ENCODE measurements around the genes MID1 and MSL3.

- PRO-cap = no peak
Measured at GRCh38 chrX:7109890-7110279, 37.6 kb upstream of the STS start.

GRCh38 chrX:8977261-8977680, 56.7 kb downstream of the FAM9B start:
- PRO-cap = no peak

DNA sequence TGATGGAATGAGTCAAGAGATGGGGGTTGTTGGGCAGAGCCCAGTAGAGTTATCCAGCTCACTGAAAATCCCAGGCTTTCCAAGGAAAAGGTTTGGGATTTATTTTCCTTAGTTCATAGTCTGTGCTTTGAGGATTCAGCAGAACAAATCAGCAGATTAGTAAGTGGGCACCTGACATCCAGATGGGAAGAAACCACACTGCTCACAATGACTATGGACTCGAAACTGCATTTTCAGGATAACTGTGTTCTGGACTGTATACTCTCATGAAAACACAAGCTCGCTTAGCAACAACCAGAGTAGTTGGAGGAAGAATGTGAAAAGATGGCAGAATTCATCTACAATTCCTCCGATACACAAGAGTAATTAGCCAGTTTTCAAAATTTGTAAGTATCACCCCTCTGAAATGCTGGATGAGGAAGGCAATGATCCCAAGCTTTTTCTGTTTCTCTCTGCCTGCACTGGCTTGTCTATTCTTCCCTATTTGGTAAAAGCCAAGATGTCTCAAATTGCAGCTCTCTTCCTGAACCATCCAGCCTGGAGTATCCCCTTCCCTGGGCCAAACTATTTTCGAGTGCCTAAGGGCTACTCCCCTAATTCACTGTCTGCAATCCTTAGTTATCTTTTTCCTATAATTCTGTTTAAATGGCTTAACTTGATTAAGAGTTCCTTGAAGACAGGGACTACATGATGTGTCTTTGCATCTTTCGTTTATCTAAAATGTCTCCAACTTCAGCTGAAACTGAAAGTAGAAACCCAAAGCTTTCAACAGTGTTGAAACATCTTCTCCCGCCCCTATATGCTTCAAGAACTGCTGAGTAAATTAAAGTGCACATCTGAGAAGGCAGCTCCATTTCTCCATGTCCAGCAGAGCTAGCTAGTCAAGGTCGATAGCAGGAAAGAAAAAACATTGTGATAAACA, 186.0 kb upstream of the TBL1X start:
- PRO-cap = no peak

GRCh38 chrX:9340289-9340847, 124.5 kb upstream of the TBL1X start:
- PRO-cap = no peak

DNA sequence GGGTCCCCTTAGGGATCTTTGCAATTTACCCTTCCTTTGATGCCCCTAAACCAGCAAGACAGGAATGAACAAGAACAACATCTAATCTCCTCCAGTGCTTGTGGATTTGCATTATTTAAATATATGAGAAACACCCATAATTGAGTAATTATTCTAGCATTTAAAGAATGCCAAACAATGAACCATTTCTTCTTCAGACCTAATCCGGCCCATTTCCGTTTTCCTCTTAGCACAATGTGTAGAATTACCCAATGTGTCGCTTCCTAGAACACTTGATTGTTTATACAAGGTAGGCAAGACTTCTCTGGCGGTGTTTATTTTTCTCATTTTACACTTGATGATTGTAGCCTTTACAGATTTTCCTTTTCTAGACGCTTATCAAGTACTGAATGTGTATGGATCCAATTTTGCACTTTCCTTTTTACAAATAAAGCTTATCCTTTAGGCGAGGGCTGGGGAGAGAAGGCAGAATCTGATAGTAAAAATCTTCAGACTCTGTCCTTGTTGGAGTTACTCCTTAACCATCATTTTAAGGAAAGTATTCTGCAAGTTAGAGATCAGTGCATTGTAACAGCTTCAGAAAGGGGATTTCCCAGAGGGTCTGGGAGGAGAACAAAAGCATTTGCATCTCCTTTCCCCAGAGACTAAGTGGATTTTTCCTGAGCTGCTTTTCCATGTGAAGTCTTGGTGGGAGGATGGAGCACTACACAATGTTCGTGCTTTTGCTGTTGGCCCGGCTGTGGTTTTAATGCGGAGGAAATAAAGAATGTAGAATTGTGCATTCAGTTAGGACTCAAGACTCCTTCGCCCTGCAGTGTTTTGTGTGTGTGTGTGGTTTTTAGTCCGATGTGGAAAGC, 43.8 kb downstream of the CLDN34 start:
- PRO-cap = no peak

GRCh38 chrX:10079017-10079535, 77.7 kb upstream of the CLCN4 start:
- PRO-cap = no peak

DNA sequence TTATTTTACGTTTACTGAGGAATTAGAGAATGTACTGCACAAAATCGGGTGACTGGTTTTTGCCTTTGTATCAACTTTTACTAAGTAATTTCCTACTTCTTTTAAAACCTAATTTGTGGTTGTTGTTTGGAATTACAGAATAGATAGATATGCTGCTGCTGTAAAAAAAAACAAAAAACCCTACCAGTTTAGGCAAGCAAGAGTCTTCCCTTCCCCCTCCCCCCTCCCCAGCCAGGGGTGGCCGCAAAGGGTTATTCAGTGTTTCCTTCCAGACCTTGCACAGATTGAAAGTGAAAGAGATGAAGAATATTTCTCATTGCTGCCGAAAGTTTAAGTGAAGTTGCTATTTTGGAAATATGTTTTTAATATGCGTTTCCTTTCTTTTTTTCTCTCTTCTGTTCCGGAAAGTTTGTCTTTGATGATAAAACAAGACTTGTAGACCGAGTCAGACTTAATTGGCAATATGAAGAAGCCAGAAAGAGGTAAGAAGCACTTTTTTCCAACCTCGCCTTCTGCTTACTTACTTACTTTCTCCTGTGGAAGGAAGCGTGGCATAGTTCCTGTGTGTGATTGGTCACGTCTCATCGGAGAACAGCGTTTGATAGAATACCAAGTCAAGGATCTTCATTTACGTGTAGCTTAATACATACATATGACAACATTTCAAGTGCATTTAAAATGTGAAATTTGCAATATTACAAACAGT, 58.5 kb upstream of the CLCN4 start:
- PRO-cap = no peak

GRCh38 chrX:10099367-10099711, 57.4 kb upstream of the CLCN4 start:
- PRO-cap = no peak

GRCh38 chrX:10100836-10101562, 55.8 kb upstream of the CLCN4 start:
- PRO-cap = no peak

GRCh38 chrX:10109668-10110203, 47.0 kb upstream of the CLCN4 start:
- PRO-cap = no peak

DNA sequence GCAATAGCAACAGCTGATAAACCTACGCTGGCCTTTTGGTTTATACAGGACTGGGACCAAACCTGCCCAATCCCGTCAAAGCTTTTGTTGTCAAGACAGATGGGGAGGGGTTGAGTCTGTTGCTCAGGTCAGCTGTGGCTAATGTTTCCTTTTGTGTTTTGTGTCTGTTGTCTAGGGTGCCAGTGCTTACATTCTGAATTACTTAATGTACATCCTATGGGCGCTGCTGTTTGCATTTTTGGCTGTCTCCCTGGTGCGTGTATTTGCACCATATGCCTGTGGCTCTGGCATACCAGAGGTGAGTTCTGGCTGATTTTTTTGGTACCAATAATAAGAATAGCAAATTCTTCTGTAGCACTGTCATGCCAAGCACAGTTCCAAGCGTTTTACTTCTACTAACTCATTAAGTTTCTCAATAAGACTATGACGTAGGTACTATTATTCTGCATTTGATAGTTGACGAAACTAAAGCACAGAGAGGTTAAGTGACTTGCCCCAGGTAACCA, 41.0 kb downstream of the CLCN4 start:
- PRO-cap = no peak

DNA sequence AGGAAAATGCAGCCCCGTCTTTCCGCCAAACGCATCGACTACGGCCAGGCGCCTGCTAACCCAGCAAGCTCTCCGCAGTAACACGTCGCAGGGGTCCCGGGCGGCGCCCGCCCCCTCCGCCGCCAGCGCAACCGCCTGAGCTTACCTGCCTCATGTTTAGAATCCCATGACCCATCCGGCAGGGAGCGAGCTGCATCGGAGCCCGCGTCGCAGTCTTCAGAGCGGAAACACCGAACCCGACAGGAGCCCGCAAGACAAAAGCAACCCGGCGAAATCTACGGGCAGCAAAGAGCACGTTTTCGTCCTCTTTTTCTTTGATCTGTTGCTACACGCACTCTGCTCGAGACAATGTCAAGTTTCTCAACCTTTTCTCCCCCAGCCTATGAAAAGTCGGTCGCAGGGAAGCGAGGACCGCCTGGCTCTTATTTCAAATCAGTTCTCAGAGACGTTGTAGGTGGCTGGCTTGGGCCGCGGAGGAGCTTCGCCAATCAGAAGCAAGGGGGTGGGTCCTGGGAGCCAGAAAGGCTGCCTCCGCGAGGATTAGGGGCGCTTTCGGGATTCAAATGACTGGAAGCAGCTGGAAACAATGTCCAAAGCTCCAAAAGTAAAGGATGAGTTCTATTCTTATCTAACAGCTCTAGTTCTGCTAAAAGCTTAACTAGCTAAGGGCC, at the start of gene MID1:
TSS of gene MID1 (minus strand) at position 441 of the 671 bp plus-strand sequence.
- PRO-cap = unidirectional peak, minus-strand start at position 168 of the sequence; bidirectional peak, plus-strand start at position 549 of the sequence, minus-strand start at position 441 of the sequence

DNA sequence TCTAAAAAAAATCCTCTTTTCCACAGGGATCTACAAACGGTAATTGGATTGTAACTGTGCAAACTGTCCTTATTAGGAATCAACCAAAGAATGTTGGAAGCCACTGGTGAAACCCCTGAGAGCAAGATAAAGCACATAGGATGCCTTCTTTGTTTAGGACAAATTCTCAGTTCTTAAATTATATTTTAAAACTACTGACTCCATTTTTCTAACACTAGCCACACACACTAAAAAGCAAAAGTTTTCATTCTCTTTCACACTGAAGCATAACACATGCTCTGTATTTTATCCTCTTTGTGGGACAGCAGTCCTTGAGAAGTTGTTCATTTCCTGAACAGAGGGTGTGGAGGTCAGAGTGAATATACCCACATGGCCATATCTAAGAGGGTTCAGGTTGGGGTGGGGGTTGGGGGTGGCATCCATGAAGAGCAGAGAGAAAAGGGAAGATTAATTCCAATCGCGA, 27.0 kb upstream of the AMELX start:
- PRO-cap = no peak

DNA sequence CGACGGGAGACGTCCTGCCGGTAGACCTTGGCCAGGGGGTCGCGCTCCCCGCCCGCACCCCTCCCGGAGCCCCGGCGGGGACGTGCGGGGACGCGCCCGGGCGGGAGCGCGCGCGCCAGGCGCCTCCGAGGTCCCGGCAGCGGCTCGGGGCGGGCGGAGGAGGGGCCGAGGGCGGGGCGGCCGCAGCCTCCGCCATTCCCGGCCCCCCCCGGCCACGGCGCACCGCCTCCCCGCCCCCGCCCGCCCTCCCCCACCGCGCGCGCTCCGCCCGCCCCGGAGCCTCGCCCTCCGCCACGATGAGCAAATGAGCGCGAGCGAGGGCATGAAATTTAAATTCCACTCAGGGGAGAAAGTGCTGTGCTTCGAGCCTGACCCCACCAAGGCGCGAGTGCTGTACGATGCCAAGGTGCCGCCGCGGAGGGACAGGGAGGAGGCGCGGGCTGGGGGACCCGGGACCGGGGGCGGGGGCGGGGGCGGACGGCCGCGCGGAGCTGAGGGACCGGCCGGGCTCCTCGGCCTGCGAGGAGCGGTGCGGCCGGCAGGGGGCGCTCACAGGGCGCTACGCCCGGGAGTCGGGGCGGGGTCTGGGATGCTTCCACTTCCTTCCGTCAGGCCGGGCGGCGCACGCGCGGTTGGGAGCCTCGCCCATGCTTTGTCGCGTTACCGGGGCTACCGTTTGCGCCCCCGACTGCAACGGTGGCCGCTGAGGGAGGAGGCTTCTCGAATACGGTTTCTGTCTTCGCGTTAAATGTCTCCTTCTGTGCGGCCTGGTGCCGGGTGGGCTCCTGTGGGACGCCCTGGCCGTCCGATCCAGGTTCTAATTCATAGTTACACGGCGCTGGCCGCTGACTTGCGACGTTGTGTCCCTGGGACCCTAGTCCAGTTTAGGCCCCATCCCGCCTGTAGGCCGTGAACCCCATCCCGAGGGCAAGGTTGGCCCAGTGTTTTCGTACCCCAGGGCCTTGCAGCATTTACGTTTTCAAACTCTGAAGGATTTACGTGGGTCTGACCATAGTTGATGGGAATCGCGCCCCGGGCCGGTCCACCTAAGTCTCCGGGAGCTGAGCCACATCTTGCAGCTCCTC, at the start of gene MSL3:
TSS of gene MSL3 (plus strand) at position 278 of the 1,085 bp plus-strand sequence.
- PRO-cap = unidirectional peak, plus-strand start at position 650 of the sequence

GRCh38 chrX:11766375-11766952, 8.4 kb downstream of the MSL3 start:
- PRO-cap = no peak

- PRO-cap = no peak
Measured at GRCh38 chrX:12494809-12495150, 296.4 kb upstream of the PRPS2 start.

GRCh38 chrX:12719596-12719933, 71.6 kb upstream of the PRPS2 start:
- PRO-cap = no peak

DNA sequence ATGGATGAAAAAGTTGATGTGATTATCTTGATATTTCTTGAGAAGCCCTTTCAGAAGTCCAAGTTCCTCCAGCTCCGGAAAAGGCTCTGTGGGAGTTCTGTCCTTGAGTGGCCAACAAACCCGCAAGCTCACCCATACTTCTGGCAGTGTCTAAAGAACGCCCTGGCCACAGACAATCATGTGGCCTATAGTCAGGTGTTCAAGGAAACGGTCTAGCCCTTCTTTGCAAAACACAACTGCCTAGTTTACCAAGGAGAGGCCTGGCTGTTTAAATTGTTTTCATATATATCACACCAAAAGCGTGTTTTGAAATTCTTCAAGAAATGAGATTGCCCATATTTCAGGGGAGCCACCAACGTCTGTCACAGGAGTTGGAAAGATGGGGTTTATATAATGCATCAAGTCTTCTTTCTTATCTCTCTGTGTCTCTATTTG, 18.0 kb upstream of the TLR8 start:
- PRO-cap = no peak

GRCh38 chrX:12947121-12947626, 27.7 kb upstream of the TMSB4X start:
- PRO-cap = no peak

- PRO-cap = unidirectional peak, plus-strand start at chrX:12973279; bidirectional peak, plus-strand start at chrX:12973698, minus-strand start at chrX:12973596
Measured at GRCh38 chrX:12972905-12973971, 1.7 kb upstream of the TMSB4X start.